Osteoblast (primary cell): ENCODE measurements around the gene SNCA.

GRCh38 chr4:89303142-89303669 is 4.4 kb downstream of the GPRIN3 start:
- CAGE, long polyA plus RNA: no peak
- RRBS: no CpG with 5 or more reads among the region's 7 CpGs

DNA sequence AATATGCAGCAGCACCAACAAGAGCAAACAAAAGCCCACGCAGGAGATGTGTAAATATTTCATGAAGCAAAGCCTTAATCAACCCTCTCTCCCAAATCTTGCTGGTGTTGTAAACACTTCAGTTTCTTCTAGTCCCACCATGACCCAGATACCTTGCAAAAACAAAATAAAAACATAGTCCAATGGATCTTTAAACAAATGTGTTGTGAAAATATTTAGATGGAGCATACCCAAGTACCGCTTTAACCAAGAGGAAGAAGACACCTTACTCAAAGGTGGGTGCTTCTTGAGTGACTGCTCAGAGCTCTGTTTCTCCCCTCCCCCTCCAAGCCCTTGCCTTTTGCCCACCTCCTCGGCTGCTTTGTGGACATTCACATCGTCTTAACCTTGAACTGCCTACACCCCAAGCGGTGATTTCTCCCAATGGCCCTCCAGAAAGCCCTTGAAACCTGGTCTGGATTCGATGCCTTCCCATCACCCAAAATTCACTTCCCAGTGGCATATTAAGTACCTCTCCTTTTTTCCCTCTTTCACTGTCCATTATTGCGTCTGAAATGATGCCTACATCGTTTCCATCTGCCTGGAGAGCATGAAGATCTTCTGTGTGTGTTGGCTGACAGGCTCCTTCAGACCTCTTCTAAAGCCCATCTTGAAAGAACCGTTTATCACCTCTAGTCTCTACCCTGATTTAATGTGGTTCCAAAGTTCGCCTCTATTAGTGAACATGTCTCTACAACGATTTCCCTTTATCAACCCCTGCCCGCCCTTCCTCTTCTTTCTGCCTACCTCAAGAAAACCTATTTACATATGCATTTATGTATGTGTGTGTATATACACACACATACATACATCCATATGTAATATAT is 1.0 kb downstream of the GPRIN3 start:
- CAGE, long polyA plus RNA: no peak
- RRBS: no CpG with 5 or more reads among the region's 12 CpGs

DNA sequence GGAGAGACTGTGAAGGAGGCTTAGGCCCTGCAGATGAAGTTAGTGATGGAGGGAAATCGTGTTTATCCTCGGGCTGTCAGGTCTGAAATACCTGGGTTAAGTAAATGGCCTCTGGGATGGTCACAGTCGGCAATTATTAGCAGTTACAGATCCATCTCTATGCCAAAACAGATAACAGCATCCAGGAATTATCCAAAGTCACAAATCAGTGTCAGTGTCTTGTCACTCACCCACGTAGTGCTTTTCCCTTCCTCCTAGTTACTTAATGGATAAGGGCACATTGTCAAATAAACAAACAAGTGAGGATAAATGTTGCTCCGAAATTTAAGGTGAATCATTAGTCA is 83.5 kb downstream of the SNCA start:
- CAGE, long polyA plus RNA: no peak
- RRBS: no CpG with 5 or more reads among the region's 5 CpGs

DNA sequence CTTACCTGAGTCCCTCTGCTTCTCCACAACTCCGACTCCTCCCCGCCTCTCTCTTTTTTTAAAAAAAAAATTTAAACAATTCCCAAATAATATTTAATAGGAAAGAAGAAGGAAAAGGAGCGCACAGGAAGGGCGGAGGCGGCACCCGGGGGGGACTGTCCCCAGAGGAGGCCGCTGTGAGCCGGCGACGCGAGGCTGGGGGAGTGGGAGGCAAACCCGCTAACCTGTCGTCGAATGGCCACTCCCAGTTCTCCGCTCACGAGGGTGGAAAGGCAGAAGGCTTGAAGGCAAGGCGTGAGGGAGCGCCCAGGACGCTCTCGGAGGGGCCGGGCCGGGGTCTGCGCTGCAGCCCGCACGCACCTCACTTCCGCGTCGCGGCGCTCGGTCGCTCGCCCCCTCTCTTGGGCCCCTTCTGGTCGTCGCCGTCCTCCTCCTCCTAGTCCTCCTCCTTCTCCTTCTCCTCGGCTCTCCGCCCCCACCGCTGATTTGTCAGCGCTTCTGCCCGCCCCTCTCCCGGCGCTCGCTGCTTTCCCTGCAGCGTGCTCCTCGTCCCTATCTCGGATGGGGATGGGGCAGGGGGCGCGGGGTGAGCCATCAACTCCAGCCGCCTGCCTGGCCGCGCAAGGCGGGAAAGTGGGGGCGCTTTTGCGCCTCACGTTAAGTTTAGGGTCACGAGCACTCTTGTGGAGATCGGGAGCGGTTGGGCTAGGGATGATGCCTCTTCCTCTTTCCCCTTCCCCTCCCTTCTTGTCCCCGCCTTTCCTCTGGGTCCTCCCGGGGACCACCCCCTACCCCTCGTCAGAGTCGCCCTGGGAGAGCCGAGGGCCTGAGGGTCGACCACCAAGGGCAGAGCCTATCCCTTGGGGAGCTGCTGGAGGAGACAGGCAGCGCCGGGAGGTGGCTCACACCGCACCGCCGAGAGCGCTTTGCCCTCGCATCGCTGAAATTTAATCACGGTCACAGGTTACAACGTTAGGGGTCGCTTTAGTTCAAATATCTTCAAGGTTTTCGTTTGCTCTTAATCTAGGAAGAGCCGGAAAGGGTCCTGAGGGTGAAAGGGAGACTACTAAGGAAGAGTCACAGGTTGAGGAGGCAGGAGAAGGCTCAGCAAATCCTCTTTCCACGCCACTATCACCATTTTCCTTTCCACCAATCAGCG is at the start of gene SNCA:
Gene SNCA, minus strand, starts transcription at position 424 of the 1,159 bp plus-strand sequence.
- CAGE, long polyA plus RNA: no peak
- RRBS: 6% methylated on average over 7 of the region's 80 CpGs

DNA sequence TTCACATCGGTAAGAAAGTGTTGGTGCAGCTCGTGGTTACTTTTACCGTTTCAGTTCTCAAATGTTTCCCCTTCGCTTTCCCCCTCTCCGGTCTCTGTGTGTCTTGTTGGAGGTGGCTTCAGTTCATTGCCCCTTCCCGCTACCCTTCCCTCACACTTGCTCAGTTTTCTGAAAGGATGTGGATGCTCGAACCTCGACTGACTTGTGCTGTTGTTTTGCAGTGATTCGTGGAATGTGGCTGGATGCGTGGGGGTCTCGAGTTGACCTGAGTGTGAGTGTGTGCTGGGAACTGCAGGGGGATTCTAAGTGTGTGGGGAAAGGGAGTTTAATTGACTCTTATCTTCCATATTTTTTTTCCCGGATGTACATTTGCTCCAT is 959 bp downstream of the GRID2 start:
- CAGE, long polyA plus RNA: no peak
- RRBS: no CpG with 5 or more reads among the region's 12 CpGs

DNA sequence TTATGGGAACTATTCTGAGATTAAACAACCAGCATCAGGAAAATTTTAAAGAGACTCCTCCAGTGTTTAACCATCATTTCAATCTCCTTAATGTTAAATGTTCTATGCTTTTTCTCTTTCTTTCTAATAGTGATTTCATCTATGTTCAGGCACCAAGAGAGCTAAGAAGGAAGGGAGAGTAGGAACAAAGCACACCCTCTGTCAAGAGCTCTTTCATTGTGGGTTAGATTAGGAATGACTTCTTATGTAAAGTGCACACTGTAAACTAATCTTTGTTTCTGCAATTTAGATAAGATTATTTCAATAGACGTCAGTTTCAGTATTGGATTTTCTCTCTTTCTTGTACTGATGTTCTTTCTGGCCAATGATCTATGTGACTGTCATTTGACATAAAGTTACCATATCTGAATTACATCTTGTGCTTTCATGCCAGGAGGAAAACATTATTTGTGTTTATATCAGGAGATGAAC is 48.1 kb downstream of the ATOH1 start:
- CAGE, long polyA plus RNA: no peak
- RRBS: no CpG with 5 or more reads among the region's 1 CpG

GRCh38 chr4:94412622-94413673 is 38.8 kb upstream of the PDLIM5 start:
- CAGE, long polyA plus RNA: no peak
- RRBS: no CpG with 5 or more reads among the region's 8 CpGs

DNA sequence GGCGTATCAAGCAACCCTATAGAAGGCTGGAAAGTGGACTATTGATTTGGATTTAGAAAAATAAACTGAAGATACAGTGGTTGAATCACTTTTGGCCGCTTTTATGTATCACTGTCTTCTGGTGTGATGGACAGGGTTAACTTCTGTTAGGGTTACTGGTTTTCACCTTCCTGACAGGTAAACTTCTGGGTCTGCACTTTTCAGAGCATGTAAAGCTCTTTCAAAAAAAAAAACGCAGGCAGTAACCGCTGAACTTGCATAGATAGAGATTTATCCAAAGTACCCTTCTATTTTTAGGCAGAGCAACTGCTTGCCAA is 488 bp upstream of the PDLIM5 start:
- CAGE, long polyA plus RNA: no peak
- RRBS: no CpG with 5 or more reads among the region's 4 CpGs

DNA sequence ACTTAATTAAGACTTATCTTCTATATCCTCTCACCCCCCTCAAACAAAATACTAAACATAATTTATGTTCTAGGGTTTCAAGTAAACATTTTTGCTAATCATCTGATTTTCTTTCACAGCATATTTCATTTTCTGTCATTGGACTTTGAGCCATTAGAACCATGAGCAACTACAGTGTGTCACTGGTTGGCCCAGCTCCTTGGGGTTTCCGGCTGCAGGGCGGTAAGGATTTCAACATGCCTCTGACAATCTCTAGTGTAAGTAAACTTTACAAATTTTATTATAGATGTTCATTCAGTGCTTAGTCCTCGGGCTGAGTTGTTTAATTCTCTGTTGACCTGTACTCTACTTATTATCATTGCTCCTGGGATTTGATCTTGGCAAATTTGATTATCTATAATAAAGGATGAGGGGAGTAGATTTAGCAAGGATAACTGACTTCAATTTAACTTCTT is 3.4 kb downstream of the PDLIM5 start:
- CAGE, long polyA plus RNA: no peak
- RRBS: no CpG with 5 or more reads among the region's 3 CpGs

- CAGE, long polyA plus RNA: no peak
- RRBS: no CpG with 5 or more reads among the region's 1 CpG
Measured at GRCh38 chr4:94525877-94526305, 74.1 kb downstream of the PDLIM5 start.

- CAGE, long polyA plus RNA: no peak
- RRBS: no CpG with 5 or more reads among the region's 6 CpGs
Measured at GRCh38 chr4:94670778-94671368, 86.9 kb upstream of the BMPR1B start.

DNA sequence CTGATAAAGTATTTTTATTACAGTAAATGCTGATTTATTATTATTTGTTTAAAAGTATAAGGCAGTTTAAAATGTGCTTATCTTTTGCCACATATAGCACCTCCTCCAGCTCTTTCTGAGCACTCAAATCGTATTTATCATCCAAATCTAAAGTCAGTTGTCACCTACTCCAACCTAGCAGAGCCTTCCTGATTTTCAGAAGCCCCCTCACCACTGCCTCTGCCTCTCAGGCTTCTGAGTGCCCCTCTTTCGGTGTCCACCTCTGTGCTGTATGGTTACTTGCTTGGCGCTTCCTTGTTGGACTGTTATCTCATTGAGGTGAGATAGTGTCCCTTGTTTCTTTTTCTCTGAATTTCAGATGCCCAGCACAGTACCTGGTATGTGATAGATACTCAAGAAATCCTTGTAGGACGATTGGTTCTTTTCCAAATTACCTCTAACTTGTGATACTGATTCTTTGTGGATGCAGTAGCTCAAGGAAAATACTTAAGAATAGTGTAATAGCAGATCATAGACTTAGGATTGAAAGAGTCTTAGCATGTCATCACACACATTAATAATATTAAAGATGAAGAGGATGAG is 2.7 kb downstream of the BMPR1B start:
- CAGE, long polyA plus RNA: no peak
- RRBS: no CpG with 5 or more reads among the region's 4 CpGs

DNA sequence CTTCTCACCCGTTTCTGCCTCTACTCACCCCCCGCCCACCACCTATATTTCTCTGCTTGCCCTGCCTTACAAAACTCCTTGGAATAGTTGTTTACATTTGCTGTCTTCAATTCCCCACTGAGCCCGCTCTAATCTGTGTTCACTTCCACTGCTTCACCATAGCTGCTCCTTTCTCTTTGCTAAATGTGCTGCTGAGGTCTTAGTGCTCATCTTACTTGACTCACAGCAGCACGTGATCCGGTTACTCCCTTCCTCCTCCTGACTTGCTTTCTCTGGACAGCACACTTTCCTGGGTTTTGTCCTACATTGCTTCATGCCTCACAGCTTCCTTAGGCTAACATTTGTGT is 293.0 kb downstream of the UNC5C start:
- CAGE, long polyA plus RNA: no peak
- RRBS: no CpG with 5 or more reads among the region's 5 CpGs

DNA sequence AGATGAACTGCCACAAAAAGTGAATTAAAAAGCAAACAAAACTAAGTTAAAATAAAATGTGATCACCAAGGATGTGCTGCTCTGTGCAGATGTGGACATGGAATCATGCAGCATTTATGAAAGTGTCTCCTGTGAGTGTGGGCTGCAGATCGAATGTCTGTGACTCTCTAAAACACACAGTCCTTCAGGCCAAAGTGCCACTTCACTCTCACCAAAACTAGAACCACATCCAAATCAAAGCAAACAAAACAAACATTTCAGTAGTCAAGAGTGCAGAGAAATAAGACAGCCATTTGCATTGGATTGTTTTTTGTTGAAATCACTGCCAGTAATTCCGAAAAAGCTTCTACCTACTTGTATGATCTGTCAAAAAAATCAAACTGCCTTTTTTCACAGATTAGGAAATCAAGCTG is 187.4 kb downstream of the UNC5C start:
- CAGE, long polyA plus RNA: no peak
- RRBS: no CpG with 5 or more reads among the region's 2 CpGs

DNA sequence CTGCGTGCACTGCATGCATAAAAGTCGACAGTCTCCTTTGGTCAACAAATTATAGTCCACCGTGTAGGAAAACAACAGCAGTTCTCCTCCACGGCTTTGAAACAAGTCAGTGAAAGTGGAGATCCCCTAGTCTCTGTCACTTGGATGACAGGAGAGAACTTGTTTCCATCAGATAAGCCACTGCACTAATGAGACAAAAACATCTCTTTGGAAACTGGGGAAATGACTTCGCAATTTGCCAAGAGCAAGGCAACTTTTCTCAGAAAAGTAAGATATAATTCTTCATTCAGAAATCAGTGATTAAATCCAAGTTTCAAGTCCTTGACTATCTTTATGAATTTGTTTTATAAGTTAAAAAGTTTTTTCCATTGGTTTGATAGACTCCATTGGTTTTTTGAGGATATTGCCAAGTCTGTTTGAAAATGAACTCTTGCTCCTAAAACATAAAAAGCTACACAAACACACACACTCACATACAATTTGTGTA is 9.5 kb downstream of the UNC5C start:
- CAGE, long polyA plus RNA: no peak
- RRBS: no CpG with 5 or more reads among the region's 5 CpGs

- CAGE, long polyA plus RNA: no peak
- RRBS: no CpG with 5 or more reads among the region's 7 CpGs
Measured at GRCh38 chr4:95545413-95546158, 3.2 kb downstream of the UNC5C start.

GRCh38 chr4:95549801-95550335 is 1.1 kb upstream of the UNC5C start:
- CAGE, long polyA plus RNA: no peak
- RRBS: 3% methylated on average over 9 of the region's 19 CpGs

DNA sequence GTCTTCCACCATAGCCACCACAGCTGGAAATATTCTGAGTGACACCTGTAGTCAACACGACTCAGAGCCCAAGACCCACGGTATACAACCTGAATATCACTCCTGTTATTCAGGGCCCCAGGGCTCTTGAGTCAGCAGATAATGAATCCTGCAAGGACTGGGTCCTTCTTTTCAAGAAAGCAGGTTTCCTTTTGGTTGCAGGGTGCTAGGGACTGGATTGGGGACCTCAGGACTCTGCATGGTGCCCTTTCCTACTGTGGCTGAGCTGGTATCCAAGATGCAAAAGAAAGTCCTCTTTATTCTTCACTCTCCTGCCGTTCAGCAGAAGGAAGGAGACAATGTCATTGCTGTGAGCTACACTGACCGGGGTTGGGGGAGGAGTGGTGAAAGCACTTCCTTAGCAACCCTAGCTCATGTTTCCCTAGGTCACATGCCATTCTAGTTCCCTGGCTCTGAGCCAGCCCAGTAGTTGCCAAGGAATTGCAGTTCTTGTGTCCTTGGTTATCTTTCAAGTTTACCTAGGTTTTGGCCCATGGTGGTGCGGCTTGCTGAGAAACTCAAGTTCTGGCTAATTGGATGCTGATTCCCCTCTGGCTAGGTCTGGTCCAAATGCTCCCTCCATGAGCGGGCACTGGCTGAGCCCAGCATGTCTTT is 23.7 kb upstream of the UNC5C start:
- CAGE, long polyA plus RNA: no peak
- RRBS: no CpG with 5 or more reads among the region's 6 CpGs

- CAGE, long polyA plus RNA: no peak
- RRBS: no CpG with 5 or more reads among the region's 3 CpGs
Measured at GRCh38 chr4:97337650-97337996, 805.7 kb downstream of the STPG2 start.

GRCh38 chr4:98232174-98232794 is 28.9 kb upstream of the RAP1GDS1 start:
- CAGE, long polyA plus RNA: no peak
- RRBS: no CpG with 5 or more reads among the region's 3 CpGs